ENCODE measurements around the gene BOLL.

GRCh38 chr2:197784936-197785460, at the start of gene BOLL:
Gene BOLL (minus strand): TSS chr2:197785319.
- PRO-cap: no peak

DNA sequence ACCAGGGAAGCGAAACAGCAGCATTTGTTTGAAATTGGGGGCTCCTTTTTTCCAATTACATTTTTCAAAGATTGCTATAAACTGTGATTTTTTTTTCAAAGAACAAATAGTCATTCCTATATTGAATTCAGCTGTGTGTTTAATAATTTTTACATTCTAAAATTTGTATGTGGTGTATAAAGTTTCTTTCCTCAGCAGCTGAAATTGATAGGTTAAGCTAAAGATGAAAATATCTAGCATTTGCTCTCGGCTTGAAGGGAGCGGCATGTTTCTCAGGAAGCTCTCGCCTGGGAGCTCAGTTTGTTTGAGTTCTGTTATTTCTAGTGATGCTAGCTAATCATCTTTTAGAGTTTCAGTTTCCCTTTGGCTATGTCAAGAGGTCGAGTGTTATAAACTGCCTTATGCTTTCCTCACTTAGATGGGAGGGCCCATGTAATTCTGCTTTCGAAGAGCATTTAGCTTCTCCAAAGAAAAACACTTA, 33.5 kb downstream of the PLCL1 start:
- PRO-cap: no peak

GRCh38 chr2:198083875-198084359, 279.5 kb downstream of the PLCL1 start:
- PRO-cap: no peak

- PRO-cap: no peak
Measured at GRCh38 chr2:198316844-198317323, 512.5 kb downstream of the PLCL1 start.

- PRO-cap: no peak
Measured at GRCh38 chr2:199347613-199347851, 110.2 kb downstream of the SATB2 start.

DNA sequence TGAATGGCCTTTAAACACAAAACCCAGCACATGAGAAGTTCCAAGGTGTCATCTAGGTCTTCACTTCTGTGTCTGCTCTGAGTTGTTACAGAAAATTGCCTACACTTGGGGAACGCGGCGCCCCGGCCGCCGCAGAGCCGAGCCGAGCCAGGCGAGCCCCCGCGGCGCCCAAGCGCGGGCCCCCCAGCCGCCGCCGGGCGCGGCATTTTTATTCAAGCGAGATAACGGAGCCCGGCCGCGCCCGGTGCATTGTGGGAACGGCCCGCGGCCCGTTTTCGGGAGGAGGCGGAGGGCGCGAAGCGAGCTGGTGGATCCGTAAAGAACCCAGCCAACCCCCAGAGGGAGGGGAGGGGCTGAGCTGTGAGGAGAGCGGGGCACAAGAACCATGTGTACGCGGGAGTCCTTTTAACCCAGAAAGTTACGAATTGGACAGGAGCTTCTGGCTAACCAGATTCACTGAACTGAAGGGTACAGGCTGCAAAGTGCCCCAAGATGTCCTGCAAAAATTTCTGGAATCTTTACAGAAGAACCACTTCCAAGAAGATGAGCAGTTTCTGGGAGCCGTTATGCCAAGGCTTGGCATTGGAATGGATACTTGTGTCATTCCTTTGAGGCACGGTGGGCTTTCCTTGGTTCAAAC, 191.7 kb downstream of the FTCDNL1 start:
- PRO-cap: no peak

GRCh38 chr2:200063416-200063850, 108.1 kb downstream of the MAIP1 start:
- PRO-cap: no peak

GRCh38 chr2:200086871-200087377, 131.5 kb downstream of the MAIP1 start:
- PRO-cap: no peak

DNA sequence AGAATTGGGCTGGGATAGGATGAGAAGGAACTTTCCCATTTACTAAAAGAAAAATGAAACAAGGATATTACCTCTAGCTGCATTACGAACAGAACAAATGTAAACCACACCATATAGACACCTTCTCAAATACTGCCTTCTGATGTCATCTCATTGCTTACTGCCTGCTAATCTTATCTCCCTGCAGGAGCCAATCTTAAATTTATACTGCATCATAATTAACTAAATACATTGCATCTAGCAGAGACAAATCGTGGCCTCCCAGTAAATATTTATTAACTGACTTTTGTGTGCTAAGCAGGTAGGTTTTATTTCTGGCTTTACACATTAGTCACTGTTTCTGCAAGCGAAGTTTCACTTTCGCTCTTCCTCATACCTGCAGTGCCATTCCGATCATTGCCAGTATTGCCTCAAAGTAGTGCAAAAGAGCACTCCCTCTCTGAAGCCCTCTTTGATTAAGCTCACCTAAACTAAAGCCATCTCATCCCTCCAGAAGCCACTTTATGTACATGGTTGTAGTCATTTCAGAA, 67.5 kb downstream of the SPATS2L start:
- PRO-cap: no peak

GRCh38 chr2:200405391-200406341, 99.2 kb downstream of the SPATS2L start:
- PRO-cap: no peak

GRCh38 chr2:200509090-200509568, 739 bp downstream of the KCTD18 start:
- PRO-cap: no peak

GRCh38 chr2:200589810-200590562, 4.2 kb downstream of the AOX1 start:
- PRO-cap: no peak

- PRO-cap: no peak
Measured at GRCh38 chr2:200624344-200625060, 38.7 kb downstream of the AOX1 start.

- PRO-cap: no peak
Measured at GRCh38 chr2:200655669-200656053, 69.8 kb downstream of the AOX1 start.

DNA sequence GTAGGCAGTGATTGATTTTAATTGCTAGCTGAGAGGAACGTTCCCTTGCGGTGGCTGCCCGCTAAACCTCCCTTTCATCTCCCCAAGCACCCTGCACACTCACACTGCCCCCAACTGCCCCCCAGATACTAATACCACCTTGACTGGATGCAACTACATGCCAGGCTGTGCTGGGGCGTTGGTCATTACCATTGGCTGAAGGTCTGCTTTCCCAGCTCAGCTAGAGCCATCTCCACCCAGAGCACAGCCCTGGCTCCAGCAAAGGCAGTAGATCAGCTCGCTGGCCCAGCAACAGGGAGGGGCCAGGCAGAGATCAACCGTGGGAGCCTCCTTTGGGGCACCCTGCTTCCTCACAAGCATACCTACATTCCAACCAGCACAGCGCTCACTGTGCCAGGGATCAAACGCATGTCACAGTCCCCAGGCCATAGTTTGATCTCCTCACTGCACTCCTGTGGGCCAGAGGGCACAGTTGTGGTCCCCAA, 70.3 kb upstream of the BZW1 start:
- PRO-cap: no peak

GRCh38 chr2:200815295-200815697, 3.6 kb downstream of the BZW1 start:
- PRO-cap: no peak

DNA sequence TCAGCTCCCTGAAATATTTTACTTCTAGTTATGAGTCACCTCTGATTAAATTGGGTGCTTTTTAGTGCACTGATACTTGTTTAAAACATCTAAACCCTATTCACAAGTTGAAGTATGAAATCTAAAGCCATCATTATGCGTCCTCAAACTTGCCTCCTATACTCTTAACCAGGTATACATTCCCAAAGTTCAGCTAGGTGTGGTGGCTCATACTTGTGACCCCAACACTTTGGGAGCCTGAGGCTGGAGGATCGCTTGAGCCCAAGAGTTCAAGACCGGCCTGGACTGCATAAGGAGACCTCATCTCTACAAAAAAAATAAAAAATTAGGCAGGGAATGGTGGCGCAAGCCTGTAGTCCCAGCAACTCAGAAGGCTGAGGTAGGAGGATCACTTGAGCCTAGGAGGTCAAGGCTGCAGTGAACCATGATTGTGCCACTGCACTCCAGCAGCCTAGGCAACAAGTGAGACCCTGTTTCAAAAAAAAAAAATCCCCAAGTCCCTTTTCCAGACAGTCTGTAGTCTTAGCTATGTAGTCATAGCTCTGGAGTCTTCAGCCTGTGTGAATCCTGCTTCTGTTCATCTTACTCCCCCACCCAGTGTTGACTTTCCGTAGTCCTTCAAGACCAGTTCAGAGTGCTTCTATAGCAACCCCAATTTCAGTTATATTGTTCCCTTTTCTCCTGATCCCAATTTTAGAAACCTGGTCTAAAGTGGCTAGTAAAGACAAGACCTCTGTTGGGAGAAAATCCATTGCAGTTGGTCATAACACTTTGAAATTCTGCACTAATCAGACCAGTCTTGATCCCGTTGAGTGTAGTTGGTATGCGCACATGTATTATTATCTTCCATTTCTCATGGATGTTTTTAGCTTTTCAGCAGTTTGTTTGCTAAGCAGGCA, 8.7 kb downstream of the BZW1 start:
- PRO-cap: no peak

DNA sequence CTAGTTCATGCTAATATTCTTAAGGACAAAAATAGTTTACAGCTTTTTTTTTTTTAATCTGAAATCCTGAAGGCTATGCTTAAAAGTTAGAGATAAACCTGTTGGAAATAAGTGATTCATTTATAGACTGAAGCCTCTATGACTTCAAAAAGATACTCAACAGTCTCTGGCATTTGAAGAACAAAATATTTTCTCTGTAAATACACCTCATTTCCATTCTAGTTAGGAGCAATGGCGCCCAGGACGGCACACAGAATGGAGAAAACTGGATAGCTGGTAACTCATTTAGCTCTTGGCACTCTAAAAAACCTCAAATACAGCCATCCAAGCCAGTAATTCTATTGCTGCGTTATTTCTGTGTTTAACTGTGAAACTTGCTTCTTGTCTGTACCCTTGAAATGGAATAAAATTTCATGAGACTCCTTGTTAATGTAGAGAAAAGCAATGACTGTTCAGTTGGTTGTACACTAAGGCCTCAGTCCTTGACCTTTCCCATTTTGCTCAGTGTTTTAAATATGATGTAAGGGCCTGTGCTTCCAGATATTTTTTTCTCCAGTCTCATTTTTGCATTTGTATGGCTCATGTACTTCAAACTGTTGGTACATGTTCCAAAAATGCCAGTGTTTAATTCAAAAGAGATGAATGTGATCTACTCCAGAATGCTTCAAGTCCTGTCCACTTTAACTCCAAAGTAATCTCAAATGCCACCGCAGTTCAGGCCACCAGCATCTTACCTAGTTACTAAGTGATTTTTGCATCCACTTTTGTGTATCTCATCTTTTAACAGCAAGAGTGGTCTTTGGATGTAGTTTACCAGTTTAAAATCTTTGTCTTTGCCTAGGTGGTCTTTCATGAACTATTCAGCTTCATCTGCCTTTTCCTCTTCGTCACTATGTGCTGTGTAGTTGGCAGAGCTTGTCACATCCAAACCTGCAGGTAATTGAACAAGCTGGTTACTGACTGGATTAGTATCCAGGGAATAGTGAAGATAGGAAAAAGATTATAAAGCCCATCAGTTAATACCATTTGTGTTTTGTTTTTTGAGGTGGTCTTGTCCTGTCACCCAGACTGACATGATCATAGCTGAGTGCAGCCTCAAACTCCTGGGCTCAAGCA, 15.5 kb downstream of the BZW1 start:
- PRO-cap: no peak

DNA sequence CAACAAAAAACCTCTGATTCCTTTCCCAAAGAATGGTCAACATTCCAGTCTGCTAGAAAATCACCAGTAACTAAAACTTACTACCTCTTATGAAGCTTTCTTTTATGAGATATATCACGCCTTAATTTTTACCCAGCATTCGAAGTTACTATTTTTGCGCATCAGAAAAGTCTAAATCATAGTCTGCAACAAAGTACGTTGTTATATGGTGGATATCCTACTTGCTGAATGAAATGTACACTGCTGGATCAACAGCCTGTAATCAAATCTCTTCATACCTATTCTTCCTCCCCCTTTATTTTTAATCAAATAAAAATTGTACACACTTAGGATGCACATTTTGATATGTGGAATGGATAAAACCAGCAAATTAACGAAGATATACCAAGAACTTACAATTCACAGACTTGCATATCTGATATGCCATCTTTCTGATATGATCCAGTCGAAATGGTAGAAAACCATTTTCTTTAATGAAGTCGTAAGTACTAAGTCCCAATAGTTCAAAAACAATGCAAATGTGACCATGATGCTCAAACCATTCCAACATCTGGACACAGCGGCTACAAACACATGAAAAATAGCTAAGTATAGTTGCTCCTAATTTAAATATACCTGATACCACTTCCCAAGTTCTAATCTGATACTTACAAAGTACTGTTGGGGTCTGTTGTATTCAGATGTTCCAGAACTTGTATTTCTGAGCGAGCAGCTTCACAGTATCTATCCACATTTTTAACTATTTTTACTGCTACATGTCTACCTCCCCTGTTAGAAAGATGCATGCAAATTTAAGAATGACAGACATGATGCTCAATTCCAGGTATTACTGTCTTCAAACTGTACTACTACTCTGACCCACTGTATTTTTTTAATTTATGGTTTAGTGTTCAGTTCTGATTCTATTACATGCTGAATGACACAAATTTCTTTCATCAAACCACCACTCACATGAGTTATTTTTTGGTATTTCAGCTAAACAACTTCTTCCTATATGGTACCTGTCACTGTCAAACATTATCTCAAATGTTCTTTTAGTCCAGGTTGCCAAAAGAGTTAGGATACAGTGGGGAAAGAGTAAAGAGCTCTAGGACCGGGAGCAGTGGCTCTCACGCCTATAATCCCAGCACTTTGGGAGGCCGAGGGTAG, 6.8 kb downstream of the CLK1 start:
- PRO-cap: no peak

- PRO-cap: no peak
Measured at GRCh38 chr2:200863069-200863612, 1.3 kb downstream of the CLK1 start.

Data from parotid gland (tissue), 1 donor.